Temporal lobe (tissue), 2 donors: ENCODE data around the genes INSRR, FCRL1 and SMIM42.

- RAMPAGE, long total RNA = no peak
Observed at GRCh38 chr1:156656509-156657251, 14.8 kb downstream of the BCAN start.

GRCh38 chr1:156657252-156658325 is 15.7 kb downstream of the BCAN start:
- RAMPAGE, long total RNA = no peak

- RAMPAGE, long total RNA = no peak
Observed at GRCh38 chr1:156672452-156673207, 4.6 kb downstream of the NES start.

DNA sequence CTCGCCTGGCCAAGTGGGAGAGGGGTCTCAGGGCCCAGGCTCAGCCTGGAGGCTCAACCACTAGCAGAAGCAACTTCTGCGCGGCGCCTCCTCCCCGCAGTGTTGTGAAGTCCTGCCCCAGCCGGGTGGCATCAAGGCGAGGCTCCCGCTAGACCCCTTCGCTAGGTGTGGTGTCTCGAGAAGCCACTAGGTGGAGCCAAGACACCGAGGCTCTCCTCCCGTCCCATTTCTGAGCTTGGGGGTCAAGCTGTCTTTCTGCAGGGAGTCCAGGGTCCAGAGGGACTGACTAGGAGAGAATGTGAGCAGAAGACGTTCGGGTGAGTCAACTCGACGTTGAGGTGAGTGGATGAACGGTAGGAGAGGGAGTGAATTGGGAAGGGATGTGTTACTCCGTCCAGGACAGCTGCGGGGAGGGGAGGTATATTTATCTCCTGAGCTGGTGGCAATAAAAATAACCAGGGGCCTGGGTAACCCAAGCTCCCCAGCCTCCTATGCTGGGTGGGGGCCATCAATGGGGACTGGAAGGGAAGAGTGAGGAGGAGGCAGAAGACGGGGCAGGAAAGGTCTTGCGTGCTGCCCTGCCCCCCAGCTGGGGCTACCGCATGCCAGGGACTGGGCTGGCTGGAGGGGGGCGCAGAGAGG is 12.4 kb upstream of the NES start:
- RAMPAGE, long total RNA = no peak

DNA sequence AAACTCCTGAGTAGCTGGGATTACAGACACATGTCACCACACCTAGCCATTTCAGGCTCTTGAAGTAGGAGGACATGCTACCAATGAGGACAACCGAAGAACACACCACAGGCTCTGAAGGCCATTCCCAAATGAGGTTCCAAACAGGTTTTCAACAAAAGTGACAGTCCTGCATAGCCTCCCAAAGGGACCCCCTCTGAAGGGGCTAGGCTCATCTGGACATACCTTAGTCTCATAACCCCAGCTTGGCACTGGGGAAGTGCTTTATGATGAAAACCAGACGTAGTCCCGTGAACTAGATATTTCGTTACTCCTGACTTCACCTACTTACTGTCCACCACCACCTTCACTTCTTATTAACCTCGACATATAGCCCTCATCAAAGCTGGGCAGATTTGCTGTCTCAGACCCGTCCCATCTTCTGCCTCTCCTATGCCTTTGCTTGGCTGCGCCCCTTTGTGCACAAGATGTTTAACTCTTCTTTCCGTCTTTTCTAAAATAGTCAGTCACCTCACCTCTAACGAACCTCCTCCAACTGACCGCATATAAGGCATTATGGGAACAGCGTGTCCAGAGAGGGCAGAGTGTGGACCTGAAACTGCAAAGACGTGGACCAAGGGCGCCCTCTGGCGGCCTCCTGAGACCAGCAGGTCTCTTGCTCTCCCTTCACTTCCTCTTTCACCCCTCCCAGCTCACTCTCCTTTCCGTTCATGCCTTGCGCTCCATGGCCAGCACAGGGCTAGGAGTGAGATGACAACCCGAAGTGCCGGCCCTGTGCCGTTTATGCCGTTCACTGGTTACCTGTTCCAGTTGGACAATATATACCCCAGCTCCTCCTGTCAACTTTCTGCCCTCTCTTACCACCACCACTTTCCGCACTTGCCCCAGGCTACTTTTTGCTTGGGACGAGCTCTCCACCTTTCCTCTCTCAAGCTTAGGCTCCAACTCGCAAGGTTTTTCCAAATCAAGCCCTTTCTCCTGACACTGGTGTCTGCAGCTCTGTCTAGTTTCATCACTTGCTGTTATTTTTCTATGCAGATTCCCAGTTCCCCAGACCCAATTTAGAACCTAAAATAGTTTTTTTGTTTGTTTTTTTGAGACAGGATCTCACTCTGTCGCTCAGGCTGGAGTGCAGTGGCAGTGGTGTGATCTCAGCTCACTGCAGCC is 2.5 kb upstream of the METTL25B start:
- RAMPAGE, long total RNA = no peak

DNA sequence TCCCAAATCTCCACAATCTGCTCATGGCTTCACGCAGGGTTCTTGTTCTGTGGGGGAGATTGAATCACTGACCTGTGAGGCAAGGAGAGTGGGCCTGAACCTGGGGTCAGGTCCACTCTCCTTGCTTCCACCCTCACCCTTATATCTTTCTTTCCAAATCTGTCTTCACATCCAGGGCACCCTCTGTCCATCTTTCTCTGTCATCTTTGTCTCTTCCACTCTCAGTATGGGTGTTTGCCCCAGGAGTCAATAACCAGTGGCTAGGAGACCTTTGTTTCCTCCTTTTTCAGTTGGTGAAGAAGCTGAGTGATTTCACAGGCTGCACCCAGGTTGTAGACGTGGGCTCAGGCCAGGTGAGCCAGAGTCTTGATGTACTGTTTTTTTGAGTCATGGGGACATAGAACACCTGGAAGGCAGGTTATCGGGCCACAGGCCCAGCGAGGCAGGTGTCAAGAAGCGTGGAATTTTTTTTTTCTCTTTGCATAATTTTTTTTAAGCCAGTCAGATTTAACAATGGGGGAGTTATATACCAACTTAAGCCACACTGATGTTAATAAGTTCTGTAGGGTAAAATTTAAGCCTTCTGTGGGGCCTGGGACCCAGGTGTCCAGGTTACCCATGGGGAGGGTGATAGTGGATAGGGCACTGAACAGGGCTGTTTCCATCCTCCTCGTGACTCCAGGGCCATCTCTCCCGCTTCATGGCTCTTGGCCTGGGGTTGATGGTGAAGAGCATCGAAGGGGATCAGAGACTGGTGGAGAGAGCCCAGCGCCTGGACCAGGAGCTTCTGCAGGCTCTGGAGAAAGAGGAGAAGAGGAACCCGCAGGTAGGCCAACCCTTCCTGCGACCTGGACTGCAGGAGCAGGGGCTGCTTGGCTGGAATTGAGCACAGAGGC is 4.4 kb upstream of the ISG20L2 start:
- RAMPAGE, long total RNA = no peak

GRCh38 chr1:156749011-156749624 is 2.4 kb downstream of the HDGF start:
- RAMPAGE, long total RNA = no peak

GRCh38 chr1:156805752-156806557 is 10.7 kb downstream of the SH2D2A start:
- RAMPAGE, long total RNA = no peak

DNA sequence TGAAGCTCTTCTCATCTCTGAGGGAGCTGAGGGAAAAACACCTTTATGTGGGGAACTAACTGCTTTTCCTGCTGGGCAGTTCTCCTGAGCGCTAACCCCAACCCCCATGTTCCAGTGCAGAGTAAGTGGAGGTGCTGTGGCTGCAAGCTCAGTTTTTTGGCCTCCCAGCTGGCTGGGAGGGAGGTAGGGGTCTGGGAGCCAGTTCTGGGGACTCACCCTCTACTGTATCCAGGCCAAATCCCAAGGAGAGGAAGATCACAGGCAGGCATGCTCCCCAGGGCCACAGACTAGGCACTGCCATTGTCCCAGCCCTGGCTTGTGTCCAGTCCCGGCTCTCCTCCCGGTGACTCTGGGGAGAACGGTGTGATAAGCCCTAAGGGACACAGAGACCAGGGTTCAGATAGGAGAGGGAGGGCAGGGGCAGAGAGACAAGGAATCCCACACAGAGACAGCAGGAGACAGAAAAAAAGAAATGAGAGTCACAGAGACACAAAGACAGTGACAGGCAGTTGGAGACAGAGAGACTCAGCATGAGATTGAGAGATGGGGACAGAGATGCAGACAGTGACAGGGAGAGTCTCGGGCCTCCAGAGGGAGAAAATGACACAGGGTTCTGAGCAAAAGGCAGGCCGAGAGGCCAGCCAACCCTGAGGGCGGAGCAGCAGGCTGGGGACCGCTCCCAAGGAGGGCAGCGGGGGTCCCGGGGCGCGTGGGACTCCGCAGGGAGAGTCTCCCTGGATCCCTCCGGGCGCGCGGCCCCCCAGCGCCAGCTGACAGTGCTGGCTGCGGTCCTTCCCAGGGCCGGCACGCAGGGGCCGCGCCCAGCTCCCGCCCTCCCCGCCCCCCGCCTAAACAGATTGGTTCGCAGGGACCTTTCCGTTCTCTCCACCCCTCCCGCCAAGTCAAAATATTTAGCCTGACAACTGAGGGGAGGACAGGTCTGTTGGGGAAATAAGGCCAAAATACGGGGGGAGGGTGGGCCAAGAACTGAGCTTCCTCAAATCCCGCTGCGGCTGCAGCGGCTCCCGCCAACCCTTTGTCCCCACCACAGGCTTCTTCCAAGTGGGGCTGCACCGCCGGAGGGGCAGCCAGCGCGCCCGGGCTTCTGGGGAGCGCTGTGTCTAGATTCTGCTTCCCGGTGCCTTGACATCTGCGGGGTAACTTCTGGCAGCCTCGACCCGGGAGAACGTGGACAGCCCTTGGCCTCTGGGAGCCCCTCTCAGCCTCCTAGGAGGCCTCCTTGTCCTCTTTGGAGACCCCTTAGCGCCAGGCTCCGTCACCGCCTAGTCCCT is at the start of gene INSRR:
Gene INSRR (minus strand): TSS at position 797 of the 1,292 bp plus-strand sequence.
- RAMPAGE, long total RNA = no peak

- RAMPAGE, long total RNA = no peak
Observed at GRCh38 chr1:156859954-156860456, 660 bp upstream of the NTRK1 start.

- RAMPAGE, long total RNA = no peak
Observed at GRCh38 chr1:156896556-156897148, 3.1 kb downstream of the PEAR1 start.

DNA sequence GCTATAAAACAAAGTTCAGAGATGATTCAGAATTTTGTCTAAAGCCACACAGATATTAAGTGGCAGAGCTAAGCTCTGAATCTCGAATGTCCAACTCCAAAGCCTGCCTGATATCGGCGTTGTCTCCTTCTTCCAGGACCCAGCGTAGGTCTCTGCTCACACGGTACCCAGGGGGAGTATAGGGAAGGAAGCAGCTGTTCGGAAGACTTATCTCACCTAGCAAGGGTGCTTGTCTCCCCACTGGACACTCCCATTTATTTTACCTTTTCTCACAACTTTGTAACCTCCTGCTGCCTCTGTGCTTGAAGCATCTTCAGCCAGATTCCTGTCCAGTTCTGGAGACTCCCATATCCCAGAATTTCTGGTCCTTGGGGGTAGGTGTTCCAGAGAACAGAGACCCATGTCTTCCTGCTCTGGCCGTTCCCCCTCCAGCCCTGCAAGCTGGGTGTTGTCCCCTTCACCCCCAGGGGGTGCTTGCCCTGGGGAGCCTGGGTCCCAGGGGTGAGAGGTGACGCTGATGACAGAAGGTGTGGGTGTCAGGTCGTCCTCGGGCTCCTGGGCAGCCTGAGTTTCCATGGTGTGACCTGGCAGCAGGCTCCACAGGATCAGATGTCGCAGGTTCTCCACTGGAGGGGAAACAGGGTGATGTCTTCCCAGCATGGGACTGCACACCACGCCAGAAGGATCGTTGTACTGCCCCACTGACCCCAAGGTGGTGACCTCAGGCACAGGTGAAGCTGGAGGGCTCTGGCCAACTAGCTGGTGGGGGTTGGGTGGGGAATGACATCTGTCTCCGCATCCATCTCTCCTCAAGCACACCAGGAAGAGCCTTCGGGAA is 19.1 kb downstream of the LRRC71 start:
- RAMPAGE, long total RNA = no peak

- RAMPAGE, long total RNA = no peak
Observed at GRCh38 chr1:156985814-156986435, 59.6 kb downstream of the ARHGEF11 start.

- RAMPAGE, long total RNA = no peak
Observed at GRCh38 chr1:157155542-157156520, 17.6 kb upstream of the ETV3 start.

DNA sequence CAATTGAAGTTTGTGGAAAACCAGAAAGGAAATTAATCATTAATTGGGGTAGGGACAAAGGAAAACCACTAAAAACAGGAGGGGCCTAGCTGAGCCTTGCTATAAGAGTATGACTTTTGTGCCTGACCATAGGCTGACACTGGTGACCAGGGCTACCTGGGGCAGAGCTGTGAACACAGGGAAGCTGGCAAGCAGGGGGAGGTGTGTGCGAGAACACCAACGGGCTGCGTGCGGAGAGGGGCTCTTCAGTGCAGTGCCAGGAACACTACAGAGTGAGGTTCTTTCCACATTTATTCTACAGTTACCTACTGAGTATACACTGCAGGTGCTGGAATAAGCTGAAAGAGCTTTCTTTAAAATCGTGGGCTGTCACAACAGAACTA is 102.6 kb upstream of the ETV3 start:
- RAMPAGE, long total RNA = no peak

DNA sequence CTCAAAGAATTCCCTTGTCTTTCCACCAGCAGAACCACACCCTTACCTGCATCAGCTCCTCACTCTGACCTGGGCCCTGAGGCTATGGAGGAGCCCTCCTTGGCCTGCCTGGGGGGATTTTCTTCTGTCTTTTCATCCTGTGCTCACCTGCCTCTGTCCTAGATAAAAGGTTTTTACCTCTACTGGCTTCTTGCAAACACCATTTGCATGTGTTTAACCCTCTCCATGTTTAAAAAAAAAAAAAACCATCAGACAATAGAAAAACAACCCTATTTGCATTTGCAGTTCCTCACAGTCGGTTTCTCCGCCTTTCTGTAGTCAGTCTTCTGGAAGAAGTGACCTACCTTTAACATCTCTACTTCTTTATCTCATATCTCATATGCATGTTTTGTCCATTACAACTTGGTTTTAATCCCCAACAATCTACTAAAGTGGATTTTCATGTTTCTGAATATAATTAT is 12.0 kb downstream of the FCRL5 start:
- RAMPAGE, long total RNA = no peak

DNA sequence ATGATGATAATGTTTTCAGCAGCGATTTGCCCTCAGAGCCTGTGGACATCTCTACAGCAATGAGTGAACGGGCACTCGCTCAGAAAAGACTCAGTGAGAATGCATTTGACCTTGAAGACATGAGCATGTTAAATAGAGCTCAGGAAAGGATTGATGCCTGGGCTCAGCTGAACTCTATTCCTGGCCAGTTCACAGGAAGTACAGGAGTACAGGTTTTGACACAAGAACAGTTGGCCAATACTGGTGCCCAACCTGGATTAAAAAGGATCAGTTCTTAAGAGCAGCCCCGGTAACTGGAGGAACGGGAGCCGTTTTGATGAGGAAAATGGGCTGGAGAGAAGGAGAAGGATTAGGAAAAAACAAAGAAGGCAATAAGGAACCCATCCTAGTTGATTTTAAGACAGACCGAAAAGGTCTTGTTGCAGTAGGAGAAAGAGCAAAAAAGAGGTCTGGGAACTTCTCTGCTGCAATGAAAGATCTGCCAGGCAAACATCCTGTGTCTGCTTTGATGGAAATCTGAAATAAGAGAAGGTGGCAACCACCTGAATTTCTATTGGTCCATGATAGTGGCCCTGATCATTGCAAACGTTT is 9.3 kb upstream of the FCRL3 start:
- RAMPAGE, long total RNA = no peak

DNA sequence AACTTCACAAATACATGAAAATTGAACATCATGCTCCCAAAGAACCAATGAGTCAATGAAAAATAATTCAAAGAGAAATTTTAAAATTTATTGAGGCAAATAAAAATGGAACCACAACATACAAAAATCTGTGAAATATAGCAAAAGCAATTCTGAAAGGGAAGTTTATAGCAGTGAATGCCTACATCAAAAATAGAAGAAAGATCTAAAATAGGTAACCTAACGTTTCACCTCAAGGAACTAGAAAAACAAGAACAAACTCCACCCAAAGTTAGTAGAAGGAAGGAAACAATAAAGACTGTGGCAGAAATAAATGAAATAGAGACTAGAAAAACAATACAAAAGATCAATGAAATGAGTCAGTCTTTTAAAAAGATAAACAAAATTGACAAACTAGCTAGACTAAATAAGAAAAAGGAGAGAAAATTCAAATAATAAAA is 4.6 kb downstream of the FCRL1 start:
- RAMPAGE, long total RNA = no peak

GRCh38 chr1:157819968-157820262 is at the start of gene FCRL1:
Gene FCRL1, minus strand, starts transcription at chr1:157820120.
- RAMPAGE, long total RNA = no peak

DNA sequence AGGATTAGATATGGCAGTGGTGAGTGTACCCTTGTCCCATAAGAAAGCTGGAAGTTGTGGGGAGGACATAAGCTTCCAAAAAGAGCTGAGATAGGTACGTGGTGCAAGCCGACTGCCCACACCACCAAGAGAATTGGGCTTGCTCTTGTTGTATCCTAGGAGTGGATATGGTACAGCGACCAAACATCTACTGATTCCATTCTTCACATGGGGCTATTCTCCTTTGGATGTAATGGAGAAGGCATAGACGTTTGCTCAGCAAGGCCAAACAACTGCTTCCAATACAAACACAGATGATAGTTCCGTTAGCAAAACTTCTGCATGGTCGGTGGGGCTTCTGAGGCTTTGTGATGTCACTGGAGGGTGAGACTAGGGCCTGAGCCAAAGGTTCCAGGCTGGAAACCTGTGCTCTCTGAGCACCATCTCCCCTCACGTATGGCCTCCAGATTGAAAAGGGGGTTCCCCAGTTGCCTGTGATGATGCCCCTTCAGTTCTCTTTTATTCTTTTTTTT is at the start of gene SMIM42:
Gene SMIM42 (minus strand): TSS at position 296 of the 512 bp plus-strand sequence.
- RAMPAGE, long total RNA = no peak